HTR-8/SVneo (cell line): ENCODE data around the genes MFSD14A, SASS6 and AMY1A.

DNA sequence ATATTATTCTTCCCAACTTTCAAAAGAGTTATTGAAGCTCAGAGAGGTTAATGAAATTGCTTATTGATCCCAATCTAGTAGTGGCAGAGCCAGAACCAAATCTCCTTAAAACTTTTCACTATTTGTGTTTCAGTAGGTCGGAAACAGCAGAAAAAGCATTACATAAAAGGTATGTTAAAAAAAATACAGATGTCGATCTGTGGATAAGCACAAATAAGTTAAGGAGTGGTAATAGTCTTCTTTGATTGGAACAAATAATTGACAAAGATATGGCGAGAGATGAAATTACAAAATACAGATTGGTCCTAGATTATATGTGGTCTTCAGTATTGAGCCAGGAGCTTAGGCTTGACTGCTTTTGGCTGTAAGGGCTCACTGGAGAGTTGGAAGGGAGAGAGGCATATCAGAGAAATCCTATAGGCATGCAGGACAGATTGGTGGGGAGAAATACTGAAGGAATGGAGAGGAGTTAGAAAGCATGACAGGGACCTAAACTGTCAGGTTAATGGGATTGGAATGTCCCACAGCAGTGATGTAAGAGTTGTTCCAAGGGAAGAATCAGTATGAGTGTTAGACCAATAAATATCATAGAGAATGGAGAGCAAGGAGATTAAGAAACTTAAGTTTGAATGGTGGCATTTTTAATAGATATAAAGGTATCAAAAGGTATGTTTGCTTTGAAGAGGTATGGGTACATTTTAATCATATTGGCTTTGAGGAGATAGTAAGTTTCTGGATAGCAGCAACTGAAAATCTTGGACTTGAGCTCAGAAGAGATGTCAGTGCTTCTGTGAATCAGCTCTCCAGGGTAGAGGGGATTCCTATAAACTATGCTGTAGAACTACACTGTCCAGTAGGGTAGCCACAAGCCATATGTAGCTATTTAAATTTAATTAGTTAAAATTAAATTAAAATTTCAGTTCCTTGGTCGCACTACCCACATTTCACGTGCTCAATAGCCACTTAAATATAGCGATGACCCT, 28.4 kb upstream of the MFSD14A start:
- RRBS = no CpG with 5 or more reads among the region's 6 CpGs

- RRBS = 2% methylated on average over 10 of the region's 43 CpGs
Observed at GRCh38 chr1:100037851-100038228, at the start of gene MFSD14A. TSS of gene MFSD14A (plus strand) at chr1:100038095.

DNA sequence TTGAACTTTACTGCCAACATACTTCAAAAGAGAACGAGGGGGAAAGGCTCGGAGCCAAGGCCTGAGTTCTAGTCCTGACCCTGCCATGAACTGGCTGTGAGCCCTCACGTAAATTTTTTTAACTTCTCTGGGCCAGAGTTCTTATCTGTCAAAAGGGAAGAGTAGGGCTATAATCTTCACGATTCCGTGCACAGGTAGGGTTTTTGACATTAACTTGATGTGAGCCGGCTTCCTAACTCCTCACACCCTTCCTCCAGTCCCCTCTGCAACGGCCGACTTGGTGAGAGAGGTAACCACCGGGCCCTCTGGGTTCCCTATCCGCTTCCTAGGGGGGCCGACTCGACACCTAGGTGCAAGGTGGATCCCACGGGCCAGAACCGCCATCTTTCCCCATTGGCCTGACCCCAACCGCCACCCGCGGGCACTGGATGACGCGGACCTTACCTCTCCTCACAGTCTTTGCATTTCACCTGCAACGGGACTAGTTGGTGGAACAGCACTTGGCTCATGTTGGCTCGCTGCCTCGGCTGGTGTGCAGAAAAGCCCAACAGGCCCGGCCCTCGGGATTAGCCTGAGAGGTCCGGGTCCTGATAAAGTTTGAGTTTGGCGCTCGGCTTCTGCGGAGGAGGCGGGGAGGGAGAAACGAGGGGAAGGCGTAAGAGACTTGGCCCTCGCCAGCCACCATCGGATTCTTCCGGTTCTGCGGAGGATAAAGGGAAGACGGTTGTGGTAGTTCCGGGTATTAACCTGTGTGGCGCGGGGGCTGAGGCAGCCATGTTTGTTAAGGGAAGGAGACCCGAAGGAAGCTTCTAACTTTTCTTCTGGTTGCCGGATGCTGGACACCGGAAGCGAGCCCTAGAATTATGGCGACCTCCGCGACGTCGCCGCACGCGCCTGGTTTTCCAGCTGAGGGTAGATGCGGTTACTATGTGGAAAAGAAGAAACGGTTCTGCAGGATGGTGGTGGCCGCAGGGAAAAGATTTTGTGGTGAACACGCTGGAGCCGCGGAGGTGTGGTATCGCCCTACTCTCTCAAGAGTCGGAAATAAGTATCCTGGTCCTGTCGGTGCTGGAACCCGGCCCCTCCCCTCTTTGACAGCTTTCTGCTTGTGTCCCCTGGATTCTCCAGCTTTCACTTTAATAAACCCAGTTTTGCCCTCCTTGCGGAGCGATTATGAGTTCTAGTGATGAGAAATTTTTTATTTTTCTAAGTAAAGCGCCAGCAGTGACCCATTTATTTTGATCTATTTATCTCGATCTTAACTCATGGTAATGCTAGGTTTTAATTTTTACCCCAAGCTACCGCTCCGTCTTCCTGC, at the start of gene SASS6:
Gene SASS6, minus strand, starts transcription at position 625 of the 1,318 bp plus-strand sequence.
- RRBS = 3% methylated on average over 15 of the region's 67 CpGs

DNA sequence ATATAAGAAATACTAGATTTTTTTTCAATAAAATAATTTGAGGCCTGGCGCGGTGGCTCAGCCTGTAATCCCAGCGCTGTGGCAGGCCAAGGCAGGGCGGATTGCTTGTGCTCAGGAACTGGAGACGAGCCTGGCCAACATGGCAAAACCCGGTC, 1.6 kb upstream of the CDC14A start:
- RRBS = no CpG with 5 or more reads among the region's 6 CpGs

DNA sequence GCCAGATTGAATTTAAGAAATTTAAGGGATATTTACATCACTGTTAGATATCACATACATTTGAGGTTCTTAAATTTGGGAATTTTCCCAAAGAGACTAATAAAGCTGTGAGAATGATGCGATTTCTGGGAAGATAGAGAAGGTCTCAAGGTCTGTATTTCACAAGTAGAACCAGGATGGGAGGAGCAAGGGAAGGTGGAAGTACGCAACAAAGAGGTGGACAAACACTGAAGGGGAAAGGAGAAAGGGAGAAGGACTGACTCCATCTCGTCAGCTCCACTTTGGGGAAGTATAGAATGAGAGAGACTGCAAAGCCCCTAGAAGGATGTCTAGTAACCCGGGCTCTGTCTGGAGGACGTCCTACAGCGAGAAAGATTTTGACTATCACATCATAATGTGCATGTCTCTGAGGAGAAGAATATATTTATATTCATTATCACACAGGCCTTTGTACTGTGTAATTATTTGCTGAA, 4.9 kb downstream of the CDC14A start:
- RRBS = no CpG with 5 or more reads among the region's 6 CpGs

GRCh38 chr1:100443984-100444601, 91.8 kb downstream of the CDC14A start:
- RRBS = no CpG with 5 or more reads among the region's 5 CpGs

DNA sequence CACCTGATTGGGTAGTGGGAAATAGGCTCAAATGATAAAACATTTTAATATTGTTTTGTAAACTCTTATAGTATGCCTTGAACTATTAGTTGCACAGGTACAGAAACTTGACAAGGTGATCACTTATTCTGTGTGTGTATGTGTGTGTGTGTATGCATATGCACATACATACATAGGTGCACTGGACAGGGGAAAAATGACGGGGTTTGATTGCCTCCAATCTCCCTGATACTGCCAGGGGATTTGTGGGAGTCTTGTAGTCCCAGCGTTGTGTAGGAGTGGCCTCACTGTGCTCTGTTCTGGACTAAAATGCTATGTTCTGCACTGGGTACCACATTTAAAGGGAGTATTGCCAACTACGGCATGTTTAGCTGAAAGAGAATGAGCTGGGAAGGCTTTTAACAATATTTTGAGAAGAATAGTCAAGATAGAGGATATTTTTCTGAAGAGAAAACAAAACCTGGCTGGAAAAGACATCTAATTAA, 4.1 kb downstream of the VCAM1 start:
- RRBS = no CpG with 5 or more reads among the region's 3 CpGs

- RRBS = no CpG with 5 or more reads among the region's 1 CpG
Observed at GRCh38 chr1:101020556-101021017, 5.0 kb downstream of the DPH5 start.

DNA sequence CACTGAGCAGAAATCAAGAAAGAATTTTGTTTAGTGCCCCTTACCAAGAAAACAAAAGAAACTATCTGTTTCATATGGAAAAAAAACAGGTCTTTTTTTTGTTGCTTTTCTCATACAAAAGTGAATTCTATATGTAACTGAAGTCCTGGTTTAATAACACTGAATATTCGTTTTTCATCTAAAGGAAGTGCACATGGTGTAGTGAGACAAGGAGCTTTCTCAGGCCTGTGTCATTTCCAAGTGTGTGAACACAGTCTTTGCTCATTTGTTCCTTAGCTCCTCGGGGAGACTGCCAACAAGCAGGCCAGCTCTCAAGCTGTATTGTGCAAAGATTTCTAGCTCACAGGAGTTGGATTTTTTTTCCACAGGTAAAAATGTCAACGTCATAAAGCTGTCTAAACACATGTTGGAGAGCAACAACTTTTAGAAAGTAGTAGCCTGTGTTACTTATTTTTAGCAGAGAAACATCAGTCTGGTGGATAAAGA, 87.9 kb upstream of the S1PR1 start:
- RRBS = no CpG with 5 or more reads among the region's 3 CpGs

DNA sequence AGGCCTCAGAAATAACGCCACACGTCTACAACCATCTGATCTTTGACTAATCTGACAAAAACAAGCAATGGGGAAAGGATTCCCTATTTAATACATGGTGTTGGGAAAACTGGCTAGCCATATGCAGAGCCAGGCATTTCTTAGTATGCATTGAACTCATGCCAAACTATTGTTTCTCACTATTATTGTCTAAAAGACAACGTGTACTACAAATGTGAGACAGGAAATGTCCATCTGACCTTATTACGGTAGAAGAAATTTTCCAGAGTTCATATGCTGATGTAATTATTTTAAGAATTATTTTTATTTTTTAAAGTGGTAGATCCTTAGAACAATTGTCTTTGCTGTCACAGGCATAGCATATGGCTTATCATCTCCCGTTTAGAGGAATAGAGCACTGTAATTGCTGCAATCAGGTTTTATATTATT, 75.2 kb upstream of the S1PR1 start:
- RRBS = no CpG with 5 or more reads among the region's 5 CpGs

DNA sequence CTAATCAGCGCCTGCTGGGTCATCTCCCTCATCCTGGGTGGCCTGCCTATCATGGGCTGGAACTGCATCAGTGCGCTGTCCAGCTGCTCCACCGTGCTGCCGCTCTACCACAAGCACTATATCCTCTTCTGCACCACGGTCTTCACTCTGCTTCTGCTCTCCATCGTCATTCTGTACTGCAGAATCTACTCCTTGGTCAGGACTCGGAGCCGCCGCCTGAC, 2.6 kb downstream of the S1PR1 start:
- RRBS = no CpG with 5 or more reads among the region's 9 CpGs

DNA sequence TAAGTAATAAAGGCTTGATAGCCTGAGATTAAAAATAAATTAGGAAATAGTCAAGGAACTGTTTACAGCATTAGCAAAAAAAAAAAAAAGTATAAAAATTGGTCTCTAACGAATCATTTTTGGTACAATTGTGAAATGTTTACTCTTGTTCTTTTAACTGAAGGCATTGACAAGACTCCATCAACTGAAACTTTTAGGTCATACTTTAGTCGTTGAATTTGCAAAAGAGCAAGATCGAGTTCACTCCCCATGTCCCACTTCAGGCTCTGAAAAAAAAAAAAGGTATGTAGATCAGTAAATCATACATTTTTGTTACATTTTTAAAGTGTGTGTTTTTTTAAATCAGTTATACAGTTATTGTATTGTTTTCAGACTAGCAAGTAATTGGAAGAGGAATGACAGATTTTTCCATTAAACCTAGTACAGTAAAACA, 8.1 kb downstream of the RNPC3 start:
- RRBS = no CpG with 5 or more reads among the region's 3 CpGs

GRCh38 chr1:103655499-103655932, at the start of gene AMY1A:
TSS of gene AMY1A (plus strand) at chr1:103655760.
- RRBS = no CpG with 5 or more reads among the region's 10 CpGs

DNA sequence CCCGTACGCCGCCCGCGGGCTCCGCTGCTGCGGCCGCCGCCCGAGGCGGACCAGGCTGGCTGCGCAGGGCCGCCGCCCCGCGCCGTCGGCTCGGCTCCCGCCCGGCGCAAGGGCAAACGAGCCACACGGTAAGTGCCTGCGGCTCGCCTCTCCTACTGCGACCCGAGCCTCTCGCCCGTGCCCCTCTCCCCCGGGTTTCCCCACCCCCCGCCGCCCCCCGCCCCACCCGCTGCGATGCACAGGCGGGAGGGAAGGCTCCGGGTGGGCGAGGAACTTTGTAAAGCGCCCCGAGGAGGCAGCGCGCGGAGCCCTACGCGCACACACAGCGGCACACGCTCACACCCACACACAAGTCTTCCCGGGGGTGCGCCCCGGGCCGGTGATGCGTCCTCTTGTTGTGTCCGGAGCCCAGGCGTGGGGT, 503 bp downstream of the NTNG1 start:
- RRBS = 6% methylated on average over 22 of the region's 55 CpGs

DNA sequence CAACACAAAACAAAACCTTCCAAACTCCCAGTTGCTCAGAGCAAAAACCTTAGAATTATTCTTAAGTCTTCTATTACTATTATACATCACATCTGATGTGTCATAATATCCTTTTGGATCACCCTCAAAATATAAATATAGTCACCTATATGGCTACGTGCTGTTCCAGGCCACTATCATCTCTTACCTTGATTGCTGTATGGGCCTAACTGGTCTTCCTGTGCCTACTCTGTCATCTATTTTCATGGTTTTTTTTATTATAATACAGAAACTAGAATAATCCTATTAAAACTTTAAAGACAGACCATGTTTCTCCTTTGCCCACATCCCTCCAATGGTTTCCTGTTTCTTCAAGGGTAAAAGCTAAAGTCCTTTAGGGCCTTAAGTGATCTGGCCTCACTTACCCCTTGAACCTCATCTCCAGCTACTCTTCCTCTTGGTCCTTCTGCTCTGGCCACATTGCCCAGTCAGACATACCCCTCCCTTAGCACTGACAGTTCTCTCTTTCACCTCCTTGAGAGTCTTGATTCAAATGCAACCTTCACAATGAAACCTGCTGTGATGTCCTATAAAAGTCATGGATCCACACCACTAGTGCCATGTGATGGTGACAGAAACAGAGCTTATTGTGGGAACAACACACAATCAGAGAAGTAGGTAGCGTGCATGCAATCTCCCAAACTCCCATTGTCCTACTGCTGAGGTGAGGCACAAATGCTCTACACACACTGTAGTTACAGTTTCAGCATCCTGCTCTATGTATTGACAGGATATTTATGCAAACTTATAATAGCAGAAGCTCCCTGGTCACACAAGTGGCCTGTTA, 379.7 kb downstream of the VAV3 start:
- RRBS = no CpG with 5 or more reads among the region's 2 CpGs

- RRBS = no CpG with 5 or more reads among the region's 7 CpGs
Observed at GRCh38 chr1:108165442-108166369, 34.4 kb downstream of the SLC25A24 start.

- RRBS = no CpG with 5 or more reads among the region's 7 CpGs
Observed at GRCh38 chr1:108536692-108537336, 23.1 kb upstream of the EEIG2 start.

DNA sequence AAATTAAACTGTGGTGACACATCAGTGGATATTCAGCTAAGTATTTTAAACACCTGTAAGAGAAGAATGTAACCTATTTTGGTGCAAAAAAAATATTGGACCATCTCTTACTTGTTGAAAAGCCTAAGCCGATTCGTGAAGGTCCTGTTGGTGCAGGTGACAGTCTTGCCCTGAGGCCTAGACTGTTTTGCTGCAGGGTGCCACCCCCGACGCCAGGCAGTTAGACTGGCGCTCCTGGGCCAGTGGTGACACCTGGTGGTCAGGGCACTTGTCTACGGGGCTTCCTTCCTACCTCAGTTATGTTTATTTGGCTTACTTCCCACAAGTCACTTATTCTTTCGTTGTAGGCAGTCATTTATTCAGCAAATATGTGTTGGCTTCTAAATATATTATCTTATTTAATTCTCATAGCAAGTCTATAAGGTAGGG, 1.8 kb downstream of the EEIG2 start:
- RRBS = no CpG with 5 or more reads among the region's 7 CpGs

- RRBS = no CpG with 5 or more reads among the region's 4 CpGs
Observed at GRCh38 chr1:108602886-108603501, 43.1 kb downstream of the EEIG2 start.